Mesenchymal stem cell of adipose (primary cell): ENCODE measurements around the genes ABCB6, RESP18 and CHPF.

- CAGE, long polyA plus RNA: no peak
Measured at GRCh38 chr2:219207601-219208118, 1.1 kb downstream of the ZFAND2B start.

- CAGE, long polyA plus RNA: no peak
Measured at GRCh38 chr2:219218632-219219226, at the start of gene ABCB6. TSS of gene ABCB6 (minus strand) at chr2:219218958.

GRCh38 chr2:219289406-219290364, 10.5 kb downstream of the DNAJB2 start:
- CAGE, long polyA plus RNA: no peak

- CAGE, long polyA plus RNA: no peak
Measured at GRCh38 chr2:219332885-219333591, at the start of gene RESP18. TSS of gene RESP18 (minus strand) at chr2:219333177.

DNA sequence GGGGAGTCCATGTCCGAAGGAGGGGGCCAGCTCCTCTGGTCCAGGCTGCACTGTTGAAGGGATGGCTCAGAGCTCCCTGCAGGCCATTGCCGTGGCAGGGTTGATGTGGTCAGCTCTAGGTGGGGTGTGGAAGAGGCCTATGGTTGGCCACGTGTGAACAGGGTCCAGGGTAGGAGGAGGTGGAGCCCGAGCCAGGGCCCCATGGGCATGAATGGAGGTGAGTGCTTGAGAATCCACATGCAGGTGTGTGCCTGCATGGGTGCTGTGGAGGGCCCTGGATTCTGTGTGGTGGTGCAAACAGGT, 1.1 kb downstream of the SPEG start:
- CAGE, long polyA plus RNA: no peak

DNA sequence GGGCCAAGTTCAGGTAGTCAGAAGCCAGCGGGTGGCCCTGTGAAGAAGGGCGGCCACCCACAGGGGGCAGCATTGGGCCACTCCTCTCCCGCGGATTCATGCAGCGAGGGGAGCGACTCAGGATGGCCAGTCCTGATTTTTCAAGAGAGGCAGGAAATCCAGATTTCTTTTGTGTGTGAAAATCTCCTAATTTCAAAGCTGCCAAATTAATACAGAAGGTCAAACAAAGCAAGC, 19.6 kb upstream of the SPEGNB start:
- CAGE, long polyA plus RNA: no peak

- CAGE, long polyA plus RNA: no peak
Measured at GRCh38 chr2:219484549-219485405, 11.2 kb upstream of the SPEGNB start.

DNA sequence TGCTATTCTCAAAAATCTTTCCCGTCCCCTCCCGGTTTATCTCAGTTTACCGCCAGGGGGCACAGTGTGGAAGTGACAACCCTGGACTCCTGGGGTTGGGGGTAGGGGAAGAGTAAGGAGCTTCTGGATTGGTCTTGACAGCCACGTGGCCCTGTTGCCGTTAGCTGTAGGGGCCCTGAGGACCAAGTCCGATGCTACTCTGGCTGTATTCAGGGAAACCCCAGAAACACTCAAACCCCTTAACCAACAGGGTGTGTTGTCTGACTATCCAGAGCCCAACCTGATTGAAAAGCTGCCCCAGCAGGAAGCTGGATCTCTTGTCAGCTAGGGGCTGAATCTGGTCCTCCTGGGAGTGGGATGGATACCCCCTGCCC, 443 bp upstream of the SPEGNB start:
- CAGE, long polyA plus RNA: no peak

GRCh38 chr2:219543634-219543978, at the start of gene CHPF:
TSS of gene CHPF (minus strand) at chr2:219543809.
- CAGE, long polyA plus RNA: start-site peak on the minus strand at chr2:219543806-219543818, 26 and 36 reads in 2 replicates

- CAGE, long polyA plus RNA: no peak
Measured at GRCh38 chr2:219571804-219572019, 373 bp upstream of the OBSL1 start.

DNA sequence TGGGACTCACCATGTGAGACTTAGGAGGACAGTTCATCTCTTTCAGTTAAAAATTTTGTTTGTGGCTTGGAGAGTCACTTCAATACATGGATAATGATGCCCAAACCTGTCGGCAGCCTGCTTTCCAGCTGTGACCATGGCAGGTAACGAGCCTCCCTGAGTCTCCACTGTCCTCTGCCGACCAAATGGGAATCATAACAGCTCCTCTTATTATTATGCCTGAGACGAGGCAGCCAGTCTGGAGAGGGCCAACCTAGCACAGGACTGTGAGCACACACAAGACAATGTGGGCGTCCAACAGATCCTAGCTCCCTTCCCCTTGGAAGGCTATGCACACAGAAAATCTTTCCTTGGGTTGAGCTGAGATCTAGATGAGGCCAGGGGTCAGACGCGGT, 950 bp upstream of the SLC4A3 start:
- CAGE, long polyA plus RNA: no peak

- CAGE, long polyA plus RNA: no peak
Measured at GRCh38 chr2:219642417-219643060, 15.1 kb downstream of the SLC4A3 start.

GRCh38 chr2:219643717-219644508, 16.5 kb downstream of the SLC4A3 start:
- CAGE, long polyA plus RNA: no peak

DNA sequence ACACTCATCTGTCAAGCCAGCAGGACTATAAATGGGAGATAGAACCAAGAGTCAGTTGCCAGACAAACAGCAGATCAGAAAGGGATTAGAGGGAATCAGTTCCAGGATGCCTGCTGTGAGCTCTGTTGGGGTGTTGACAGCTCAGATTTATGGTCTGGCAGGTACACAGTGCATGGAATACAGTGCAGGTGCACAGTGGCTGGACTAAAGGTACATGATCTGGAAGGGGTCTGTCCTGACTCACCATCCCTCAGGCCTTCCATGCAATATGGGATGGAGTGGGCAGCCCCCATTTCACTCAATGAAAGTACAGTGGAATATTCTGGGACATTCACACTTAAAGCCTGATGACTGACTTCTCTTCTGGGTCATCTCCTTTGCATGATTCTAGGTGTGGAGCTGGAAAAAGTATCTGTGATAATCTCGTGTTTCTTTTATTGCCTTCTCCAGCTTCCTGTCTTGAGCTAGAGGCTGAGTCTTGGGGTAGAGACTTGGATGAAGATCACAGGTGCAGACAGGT, 382.4 kb downstream of the SLC4A3 start:
- CAGE, long polyA plus RNA: no peak

- CAGE, long polyA plus RNA: no peak
Measured at GRCh38 chr2:221520038-221520501, 52.0 kb downstream of the EPHA4 start.

- CAGE, long polyA plus RNA: no peak
Measured at GRCh38 chr2:222427669-222428421, 3.5 kb downstream of the SGPP2 start.

DNA sequence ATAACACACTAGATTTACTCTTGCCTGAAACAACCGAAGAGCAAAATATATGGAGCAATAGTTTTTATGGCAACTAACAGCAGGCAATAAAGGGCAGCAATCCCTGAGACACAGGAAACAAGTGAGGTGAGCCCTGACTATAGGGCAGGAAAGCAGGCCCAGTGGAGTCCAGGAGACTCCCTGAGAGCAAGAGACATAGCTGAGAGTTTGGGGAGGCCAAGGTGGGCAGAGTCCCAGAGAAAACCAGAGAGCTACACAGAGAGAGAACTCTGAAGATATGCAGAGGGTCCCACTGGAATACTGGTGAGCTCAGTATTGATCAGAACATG, 18.8 kb downstream of the FARSB start:
- CAGE, long polyA plus RNA: no peak

- CAGE, long polyA plus RNA: no peak
Measured at GRCh38 chr2:222949516-222949888, 88.7 kb downstream of the ACSL3 start.

DNA sequence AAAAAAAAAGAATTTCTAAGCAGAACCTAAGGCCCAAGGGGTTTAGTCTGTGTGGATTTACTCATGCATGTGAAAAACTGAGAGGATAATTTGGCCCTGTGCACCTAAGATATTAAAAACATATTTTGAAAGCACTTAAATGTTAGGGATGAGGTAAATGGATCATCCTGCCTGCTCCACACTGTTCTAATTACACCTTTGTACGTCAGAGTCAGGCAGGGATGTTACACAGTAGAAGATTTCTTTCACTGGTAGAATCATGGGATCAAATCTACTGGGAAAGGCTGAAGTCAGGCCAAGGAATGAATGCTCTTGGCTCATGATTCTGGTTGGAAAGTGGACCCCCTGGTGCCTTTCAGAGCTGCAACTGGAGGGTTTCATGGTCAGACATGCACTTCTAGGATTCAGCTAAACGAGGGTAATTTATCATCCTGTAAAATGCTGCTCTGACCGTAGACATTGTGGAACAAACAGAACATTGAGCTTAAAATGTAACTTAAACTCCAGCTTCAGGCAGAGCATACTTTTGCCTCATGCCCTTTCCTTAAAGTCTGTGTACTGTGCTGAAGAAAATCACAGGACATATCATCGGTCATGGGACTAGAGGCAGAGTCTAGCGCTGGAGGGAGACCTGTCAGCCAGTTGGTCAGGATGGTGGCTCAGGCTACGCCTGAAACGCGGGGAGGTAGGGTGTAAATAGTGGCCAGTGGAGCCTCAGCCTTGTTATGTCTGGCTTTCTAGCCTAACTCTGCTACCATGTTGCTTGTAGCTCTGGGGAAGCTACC, 4.9 kb downstream of the KCNE4 start:
- CAGE, long polyA plus RNA: no peak

GRCh38 chr2:223581009-223581318, 21.2 kb downstream of the SCG2 start:
- CAGE, long polyA plus RNA: no peak